ENCODE measurements around a stretch of chr22.

DNA sequence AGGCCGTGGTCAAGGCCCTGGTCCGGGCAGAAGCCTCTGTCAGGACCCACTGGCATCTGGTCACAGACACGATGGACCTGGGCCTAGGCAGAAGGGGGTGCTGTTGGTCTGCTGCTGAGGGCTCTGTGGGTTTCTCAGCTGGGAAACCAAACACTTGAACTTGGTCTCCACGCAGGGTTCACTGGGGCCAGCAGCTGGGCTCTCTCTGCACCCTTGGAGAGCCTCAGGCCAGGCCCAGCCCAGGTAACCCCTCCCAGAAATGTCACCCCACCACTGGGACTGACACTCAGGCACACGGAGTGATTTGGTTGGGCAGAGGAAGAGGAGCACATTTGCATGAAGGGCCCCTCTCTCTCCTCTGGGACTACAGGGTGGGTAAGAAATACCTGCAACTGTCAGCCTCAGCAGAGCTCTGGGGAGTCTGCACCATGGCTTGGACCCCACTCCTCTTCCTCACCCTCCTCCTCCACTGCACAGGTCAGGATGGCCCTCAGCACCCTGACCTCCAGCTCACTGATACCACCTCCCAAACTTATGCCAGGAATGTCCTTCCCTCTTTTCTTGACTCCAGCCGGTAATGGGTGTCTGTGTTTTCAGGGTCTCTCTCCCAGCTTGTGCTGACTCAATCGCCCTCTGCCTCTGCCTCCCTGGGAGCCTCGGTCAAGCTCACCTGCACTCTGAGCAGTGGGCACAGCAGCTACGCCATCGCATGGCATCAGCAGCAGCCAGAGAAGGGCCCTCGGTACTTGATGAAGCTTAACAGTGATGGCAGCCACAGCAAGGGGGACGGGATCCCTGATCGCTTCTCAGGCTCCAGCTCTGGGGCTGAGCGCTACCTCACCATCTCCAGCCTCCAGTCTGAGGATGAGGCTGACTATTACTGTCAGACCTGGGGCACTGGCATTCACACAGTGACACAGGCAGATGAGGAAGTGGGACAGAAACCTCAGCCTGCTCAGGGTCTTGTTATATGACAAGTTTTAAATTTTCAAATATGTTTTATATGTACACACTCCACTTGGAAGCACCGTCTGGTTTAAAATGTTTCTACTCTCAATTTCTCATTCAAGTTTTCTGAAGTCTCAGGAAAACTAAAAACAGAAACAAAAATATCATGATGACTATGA, 48.3 kb upstream of the TOP3B start:
- PRO-cap, result no peak
- RAMPAGE, long total RNA, 2 experiments, result no peak in any of the 2 experiments

- PRO-cap, result no peak
- RAMPAGE, long total RNA, 2 experiments, result no peak in any of the 2 experiments
These were observed 121.1 kb upstream of the VPREB1 start for GRCh38 chr22:22123536-22123817.

DNA sequence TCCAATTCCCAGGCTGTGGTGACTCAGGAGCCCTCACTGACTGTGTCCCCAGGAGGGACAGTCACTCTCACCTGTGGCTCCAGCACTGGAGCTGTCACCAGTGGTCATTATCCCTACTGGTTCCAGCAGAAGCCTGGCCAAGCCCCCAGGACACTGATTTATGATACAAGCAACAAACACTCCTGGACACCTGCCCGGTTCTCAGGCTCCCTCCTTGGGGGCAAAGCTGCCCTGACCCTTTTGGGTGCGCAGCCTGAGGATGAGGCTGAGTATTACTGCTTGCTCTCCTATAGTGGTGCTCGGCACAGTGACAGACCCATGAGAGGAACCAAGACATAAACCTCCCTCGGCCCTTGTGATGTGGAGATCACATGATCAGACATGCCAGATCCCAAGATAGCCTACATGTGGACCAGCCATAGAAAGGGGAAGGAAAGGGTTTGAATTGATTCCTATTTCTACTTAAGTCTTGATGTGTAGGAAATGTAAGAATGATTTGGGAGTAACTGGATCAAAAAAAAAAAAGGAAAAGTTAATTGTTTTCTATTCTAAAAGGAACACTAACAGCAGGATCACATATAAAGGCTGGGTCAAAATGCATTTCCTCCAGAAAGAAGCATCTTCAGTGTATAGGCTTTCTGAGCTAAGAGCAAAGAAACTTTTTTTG, 125.3 kb downstream of the VPREB1 start:
- PRO-cap, result no peak
- RAMPAGE, long total RNA, 2 experiments, result no peak in any of the 2 experiments

DNA sequence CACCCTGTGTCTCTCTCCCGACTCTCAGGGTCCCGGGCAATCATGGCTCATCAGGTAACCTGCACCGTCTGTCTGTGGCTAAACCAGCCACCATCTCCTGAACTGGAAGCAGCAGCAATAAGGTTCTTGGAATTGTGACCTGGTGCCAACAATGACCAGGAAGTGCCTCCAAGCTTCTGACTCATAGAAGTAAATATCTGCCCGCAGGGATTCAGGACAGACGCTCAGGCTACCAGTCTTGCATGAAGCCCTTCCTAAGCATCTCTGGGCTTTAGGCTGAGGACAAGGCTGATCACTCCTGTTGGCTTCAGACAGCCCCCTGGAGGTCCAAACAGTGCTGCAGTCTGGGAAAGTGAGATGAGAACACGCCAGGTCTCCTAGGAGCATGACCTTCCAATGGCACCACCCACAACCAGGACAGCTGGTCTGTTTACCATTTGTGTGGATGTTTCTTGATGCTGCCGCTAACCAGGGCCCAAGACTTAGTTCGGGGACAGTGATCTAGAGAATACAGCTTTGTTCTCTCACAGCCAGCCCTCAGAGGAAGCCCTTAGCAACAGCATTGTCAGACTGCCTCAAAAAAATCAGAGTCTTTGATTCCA, 111.3 kb downstream of the ZNF280B start:
- PRO-cap, result no peak
- RAMPAGE, long total RNA, 2 experiments, result no peak in any of the 2 experiments

DNA sequence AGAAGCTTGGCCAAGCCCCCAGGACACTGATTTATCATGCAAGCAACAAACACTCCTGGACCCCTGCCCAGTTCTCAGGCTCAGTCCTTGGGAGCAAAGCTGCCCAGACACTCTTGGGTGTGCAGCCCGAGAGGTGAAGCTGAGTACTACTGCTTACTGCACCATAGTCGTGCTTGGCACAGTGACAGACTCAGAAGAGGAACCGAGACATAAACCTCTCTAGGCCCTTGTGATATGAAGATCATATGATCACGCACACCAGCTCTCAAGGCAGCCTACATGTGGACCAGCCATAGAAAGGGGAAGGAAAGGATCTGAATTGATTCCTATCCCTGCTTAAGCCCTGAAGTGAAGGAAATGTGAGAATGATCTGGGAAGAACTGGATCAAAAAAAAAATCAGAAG, 58.1 kb downstream of the ZNF280B start:
- PRO-cap, result no peak
- RAMPAGE, long total RNA, 2 experiments, result no peak in any of the 2 experiments

DNA sequence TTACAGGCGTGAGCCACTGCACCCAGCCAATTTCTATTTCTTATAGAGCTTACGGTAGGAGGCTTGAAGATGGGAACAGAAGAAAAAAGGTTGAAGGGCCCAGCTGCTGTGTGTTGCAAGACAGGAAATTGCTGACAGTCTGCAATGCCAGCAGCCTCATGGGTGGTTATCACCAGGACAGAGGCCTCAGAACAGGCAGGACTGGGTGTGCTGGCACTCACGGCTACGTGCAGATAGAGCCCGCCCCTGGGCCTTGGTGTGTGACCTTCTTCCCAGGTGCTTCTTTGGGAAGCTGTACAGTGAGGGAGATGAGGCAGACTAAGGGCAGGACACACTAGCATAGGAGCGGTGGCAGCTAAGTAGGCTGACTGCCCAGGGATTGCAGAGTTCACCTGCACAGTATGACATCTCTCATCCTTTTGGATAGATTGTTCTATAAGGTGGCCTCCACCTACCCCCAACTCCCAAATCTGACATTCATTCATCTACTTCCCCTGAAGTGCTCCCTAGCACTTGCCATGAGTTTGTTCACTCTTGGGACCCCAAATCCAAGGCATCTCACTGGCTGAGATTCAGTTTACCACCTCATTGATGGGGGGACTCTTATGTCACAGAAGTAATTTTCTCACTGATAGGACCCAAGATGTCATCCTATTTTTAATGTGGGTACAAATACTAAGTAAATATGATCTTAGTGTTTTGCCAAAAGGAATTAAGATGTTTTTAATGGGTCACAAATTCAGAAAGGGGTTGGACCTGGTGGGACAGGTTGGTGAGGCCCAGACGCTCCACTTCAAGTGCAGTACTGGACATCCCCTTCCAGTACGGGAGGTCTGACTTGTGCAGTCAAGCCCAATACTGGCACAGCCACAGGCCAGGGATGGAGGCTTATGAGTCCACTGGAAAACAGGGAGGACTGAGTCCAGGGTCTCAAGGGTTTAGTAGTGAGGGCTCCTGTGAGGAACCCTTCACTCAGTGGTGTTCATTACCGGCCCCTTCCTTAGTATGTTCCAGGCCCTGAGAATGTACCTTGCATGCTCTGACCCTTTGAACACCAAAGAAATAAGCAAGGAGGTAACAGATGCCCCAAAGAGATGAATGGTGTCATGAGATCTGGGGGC, 12.2 kb downstream of the PRAME start:
- PRO-cap, result no peak
- RAMPAGE, long total RNA, 2 experiments, result no peak in any of the 2 experiments

GRCh38 chr22:22884877-22886015, 2.4 kb upstream of the IGLL5 start:
- PRO-cap, result no peak
- RAMPAGE, long total RNA, 2 experiments, result no peak in any of the 2 experiments

GRCh38 chr22:22975263-22975592, 87.6 kb downstream of the IGLL5 start:
- PRO-cap, result no peak
- RAMPAGE, long total RNA, 2 experiments, result no peak in any of the 2 experiments

DNA sequence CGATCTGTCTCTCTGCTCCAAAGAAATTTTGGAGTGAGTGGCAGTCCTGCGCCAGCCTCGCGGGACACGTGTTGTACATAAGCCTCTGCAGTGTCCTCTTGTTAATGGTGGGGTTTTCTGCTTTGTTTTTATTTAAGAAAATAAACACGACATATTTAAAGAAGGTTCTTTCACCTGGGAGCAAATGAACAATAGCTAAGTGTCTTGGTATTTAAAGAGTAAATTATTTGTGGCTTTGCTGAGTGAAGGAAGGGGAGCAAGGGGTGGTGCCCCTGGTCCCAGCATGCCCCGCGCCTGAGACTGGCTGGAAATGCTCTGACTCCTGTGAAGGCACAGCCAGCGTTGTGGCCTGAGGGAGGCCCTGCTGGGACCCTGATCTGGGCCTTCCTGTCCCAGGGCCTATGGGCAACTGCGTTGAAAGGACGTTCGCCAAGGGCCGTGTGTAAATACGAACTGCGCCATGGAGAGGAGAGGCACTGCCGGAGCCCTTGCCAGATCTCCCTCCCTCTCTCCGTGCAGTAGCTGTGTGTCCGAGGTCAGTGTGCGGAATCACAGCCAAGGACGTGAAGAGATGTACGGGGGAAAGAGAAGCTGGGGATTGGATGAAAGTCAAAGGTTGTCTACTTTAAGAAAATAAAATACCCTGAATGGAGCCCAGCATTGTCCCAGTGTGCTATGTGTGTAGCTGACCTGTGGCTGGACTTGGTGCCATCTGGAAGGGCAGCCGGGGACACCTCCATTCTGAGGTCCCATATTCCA, 17.2 kb downstream of the RSPH14 start:
- PRO-cap, result no peak
- RAMPAGE, long total RNA, 2 experiments, result no peak in any of the 2 experiments

DNA sequence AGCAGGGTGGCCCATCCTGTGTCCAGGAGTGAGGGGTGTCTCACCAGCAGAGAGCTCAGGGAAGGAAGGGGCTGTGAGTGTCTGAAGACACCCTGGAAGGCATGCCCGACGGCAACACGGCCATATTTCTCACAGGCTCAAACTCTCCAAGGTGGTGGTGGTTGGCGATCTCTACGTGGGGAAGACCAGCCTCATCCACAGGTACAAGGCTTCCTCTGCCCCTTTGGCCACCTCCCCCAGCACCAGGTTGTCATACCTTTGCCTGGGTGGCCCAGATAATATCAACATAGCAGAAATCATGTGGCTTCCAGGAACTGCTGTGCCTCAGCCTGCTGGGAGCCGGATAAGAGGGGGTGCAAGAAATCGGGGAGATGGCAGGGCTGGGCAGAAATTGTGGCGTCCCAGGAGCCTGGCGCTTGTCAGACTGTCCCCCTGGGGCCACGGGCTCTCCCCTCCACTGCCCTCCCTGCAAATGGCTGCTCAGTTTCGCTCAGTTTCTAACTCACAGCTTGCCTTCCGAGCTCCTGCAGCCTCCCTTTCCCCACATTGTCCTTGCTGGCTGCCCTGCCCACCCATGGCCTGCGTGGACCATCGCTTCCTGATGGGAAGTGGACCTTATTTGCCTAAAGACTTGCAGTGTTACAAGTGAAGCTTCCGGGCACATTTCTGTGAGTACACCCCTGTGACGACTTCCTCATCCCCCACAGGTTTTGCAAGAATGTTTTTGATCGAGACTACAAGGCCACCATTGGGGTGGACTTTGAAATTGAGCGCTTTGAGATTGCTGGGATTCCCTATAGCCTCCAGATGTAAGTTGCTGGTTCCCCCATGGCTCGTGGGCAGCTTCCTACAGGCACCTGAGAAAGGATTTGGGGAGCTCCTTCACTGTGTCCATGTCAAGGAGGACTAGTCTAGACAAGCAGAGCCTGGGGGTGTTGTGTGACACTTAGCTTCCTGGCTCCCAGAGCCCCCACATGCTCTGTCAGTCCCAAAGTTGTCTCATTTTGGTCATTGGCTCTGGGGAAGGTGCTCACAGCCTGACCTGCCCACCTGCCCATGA, 7.4 kb downstream of the RAB36 start:
- PRO-cap, result no peak
- RAMPAGE, long total RNA, 2 experiments, result no peak in any of the 2 experiments

GRCh38 chr22:23182423-23183094, 2.2 kb downstream of the BCR start:
- PRO-cap, result no peak
- RAMPAGE, long total RNA, 2 experiments, result no peak in any of the 2 experiments

DNA sequence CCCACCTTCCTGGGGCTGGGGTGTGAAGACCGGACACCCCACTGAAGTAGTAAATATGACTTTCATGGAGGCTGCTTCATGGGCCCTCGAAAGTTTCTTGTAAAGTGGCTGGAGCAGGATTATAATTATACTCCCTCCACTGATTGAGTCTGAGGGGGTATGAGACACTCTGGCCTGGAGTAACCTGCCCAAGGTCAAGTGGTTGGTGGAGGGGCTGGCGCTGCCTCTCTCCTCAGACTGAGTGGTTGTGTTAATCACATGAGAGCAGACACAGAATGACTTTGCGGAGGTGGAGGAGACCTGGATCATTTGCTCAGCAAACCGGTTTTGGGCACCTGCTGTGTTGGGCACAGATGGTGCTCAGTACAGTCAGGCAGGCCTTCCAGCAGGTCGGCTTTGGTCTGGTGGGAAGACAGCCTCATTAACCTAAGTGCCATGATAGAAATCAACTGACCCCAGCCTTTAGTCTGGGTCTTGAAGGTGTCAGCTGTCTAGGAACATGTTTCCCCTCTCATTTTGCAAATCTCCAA, 11.8 kb downstream of the BCR start:
- PRO-cap, result no peak
- RAMPAGE, long total RNA, 2 experiments, result no peak in any of the 2 experiments

- PRO-cap, result no peak
- RAMPAGE, long total RNA, 2 experiments, result no peak in any of the 2 experiments
These were observed 12.3 kb downstream of the BCR start for GRCh38 chr22:23192608-23192931.

DNA sequence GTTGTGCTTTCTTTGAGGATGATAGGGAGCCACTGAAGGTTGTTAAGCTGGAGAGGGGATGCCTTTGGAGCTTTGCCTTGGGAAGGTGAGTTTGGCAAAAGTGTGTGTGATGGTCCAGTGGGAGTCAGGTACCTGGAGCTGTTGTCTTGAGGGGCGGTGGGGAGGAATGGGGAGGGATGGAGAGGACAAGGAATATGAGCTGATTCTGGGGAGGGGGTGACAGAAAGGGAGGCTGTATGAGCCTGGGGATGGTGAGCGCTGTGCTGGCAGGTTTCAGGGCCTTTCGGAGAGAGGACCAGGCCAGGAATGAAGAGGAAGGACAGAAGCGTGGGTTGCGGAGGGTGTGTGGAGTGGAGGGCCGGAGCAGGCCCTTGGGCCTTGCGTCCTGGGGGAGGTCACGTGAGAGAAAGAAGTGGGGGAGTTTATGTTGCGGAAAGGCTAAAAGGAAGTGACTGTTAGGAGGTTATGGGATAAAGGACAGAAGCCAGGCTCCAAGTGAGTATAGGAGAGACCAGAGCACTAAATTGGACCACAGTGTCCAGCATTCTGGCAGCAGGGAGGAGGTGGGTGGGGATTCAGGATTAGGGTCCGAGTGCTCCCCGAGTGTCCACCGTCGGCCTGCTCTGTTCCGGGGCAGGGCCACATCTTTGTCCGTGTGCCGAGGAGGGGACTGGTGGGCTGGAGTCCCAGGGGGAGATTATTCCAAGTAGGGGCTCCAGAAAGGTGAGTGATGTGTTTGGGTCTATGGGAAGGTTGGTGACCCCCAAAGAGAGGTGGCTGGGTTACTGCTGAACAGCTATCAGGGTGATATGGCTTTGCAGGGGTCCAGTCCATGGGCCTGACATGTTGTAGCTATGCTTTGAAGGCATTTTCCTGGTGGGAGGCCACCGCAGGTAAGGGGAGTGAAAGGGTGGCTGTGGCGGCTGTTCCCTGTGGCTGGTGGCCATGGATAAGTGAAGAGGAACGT, 17.6 kb downstream of the BCR start:
- PRO-cap, result no peak
- RAMPAGE, long total RNA, 2 experiments, result no peak in any of the 2 experiments

DNA sequence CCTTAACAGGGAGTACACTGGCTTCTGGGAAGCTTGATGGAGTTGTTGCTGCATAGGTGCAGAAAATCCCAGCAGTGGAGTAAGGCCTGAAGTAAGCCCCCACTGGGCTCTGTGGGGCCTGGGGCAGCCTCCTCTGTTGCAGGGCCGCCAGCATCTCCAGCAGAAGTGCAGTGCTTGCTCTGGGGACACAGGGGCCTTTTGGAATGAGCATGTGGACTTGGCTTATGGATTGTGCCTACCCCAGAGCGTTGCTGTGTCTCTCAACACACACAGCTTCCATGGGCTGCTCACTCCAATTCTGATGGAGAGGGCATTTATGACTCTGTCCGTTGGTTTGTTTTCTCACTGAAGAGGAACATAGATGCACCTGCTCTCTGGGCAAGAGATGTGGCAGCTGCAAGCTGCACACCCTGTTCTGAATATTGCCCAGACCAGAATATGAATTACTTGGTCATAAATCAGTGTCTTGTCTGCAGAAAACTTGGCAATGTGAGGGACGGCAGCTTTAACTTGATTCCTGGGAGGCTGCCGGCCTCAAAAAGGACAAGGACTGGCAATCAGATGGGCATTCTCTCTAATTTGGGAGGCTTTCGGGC, 32.2 kb downstream of the BCR start:
- PRO-cap, result no peak
- RAMPAGE, long total RNA, 2 experiments, result no peak in any of the 2 experiments

DNA sequence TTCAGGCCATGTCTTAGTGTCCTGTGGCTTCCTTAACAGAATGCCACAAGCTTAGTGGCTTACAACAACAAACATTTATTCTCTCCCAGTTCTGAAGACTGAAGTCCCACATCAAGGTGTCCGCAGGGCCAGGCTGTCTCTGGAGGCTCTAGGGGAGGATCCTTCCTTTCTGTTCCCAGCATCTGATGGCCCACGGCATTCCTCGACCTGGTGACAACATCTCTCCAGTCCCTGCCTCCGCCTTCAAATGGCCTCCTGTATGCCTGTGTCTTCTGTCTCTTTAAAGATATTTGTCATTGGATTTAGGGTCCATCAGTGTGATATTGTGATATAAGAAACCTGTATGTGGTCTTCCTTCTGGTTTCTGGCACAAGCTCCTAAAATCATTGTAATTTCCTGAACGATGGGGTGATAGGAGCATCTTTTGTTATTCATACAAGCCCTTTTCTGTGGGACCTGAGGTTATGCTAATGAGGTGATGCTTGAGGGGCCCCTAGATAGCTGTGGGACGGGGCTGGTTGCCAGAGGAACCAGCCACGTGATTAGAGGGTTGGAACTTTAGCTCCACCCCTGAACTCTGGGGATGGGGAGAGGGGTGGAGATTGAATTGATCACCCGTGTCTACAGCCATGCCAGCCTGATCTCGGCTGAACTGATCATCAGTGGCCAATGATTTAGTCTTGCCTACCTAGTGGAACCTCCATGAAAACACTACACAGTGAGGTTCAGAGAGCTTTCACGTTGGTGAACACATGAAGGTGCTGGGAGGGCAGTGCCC, 62.6 kb downstream of the BCR start:
- PRO-cap, result no peak
- RAMPAGE, long total RNA, 2 experiments, result no peak in any of the 2 experiments

DNA sequence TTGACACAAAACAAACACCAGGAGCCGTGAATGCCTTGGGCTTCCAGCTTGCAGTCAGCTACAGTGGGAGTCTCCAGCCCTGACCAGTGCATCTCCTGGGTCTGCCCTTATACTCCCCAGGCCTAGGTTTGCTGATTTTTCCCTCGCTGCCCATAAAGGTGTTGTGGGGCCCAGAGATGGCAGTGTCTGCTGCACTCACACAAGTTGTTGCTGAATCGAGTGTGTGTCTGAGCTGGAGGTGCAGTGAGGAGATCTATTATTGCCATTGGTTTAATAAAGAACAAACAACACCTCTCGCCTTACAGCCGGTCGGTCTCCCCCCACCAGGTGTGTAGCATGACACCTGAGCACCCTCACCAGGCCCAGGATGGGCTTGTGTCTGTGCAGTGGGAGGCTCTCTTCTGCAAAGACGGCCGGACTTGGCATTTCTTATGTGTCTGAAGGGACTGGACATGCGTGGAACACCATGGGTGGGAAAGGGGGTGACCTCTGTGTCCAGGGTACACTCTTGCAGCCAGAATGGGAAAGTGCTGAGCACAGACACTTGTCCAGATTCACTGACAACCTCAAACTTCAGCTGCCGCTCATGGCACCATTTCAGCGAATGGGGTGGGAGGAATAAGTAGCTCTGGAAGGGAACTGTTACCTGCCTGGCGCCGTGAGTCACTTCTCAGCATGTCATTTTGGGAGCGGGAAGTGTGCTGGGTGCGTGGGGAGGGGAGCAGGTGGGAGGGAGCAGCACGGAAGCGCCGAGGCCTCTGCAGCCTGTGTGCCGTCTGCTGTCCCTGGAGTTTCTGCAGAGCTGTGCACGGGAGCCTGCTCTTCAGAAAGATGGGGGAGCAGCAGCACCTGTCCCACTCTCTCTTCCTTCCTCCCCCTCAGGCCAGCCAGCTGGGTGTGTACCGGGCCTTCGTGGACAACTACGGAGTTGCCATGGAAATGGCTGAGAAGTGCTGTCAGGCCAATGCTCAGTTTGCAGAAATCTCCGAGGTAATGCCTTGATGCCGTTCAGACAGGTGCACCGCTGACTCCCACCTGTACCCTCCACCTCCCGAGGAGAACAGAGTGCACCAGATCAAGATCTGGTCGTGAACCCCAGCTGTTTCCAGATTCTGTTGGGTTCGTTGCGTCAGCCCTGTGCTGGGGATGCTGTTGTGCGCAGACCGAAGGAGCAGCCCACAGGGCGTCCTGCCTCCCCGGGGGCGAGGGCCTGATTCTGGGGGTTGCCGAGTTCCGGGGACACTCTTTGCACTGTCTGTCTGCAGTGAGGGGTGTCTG, 87.7 kb downstream of the BCR start:
- PRO-cap, result no peak
- RAMPAGE, long total RNA, 2 experiments, result no peak in any of the 2 experiments

- PRO-cap, result no peak
- RAMPAGE, long total RNA, 2 experiments, result no peak in any of the 2 experiments
These were observed 109.7 kb downstream of the BCR start for GRCh38 chr22:23289755-23290625.

- PRO-cap, result no peak
- RAMPAGE, long total RNA, 2 experiments, result start-site peak on the plus strand in 1 of 2 experiments, at chr22:23292552-23292850 at its widest, 9 reads per replicate
These were observed 112.1 kb downstream of the BCR start for GRCh38 chr22:23292226-23292981.

DNA sequence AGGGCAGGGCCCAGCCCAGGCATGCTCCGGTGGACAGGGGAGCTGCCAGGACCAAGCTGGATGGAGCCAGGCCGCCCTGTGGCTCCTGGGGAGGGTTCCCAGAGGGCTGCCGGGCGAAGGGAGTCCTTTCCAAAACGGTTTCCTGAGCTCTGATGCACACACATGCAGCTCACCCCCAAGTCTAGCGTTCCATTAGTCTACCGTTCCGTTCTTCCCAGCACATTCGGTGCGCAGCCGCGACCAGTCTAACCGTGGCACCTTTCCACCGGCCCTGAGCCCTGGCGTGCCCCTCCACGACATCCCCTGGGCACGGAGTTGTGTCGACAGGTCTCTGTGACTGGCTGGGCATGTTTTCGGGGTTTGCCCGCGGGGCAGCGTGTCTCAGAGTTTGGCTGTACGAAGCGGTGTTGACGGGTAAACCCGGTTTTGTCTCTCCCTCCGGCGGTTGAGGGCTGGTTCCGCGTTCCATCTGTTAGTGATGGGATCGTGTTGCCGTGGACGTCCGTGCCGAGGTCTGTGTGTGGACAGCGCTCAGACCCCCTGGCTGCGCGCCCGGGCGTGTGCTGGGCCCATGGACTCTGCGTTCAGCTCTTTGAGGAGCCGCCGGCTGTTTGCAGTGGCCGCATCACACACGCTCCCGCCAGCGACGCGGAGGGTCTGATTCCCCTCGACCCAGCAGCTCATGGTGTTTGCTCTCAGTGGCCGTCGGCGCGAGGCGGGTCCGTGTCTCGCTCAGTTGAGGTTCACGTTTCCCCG, 121.2 kb downstream of the IGLL1 start:
- PRO-cap, result no peak
- RAMPAGE, long total RNA, 2 experiments, result start-site peak on the plus strand in 1 of 2 experiments, centred at position 472 of the sequence, 9 reads per replicate